Measurements from ENCODE around the gene RBMXL3.

- PRO-cap: no peak
Observed at GRCh38 chrX:110138136-110138647, 135.3 kb downstream of the TMEM164 start.

- PRO-cap: no peak
Observed at GRCh38 chrX:110478188-110478515, 42.5 kb upstream of the TDGF1P3 start.

DNA sequence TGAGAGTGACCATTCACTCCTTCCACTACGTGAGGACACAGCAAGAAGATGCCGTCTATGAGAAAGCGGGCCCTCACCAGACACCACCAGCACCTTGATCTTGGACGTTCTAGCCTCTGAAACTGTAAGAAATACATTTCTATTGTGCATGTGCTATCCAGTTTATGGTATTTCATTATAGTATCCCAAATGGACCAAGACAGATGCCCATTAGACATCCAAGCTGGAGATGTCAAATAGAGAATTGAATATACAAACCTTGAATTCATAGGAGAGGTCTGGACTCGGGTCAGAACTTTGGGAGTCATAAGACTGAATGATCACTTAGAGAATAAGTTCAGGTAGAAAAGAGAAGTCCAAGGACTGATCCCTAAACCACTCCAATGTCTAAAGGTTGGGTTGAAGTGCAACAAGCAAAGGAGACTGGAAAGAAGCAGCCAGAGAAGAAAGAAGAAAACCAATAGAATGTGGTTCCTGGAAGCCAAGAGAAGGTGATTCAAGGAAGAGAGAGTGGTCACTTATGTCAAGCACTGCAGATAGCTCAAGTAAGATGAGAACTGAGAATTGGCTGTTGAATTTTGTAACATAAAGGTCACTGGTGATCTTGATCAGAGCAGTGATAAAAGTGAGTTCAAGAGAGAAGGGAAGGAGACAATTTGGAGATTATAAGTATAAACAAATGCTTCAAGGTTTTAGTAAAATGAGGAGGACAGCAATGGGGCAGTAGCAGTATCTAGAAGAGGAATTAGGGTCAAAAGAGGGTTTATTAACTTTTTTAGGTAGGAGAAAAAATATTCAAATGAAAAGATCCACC is 97.9 kb upstream of the PAK3 start:
- PRO-cap: no peak

GRCh38 chrX:111400884-111401210 is 11.1 kb downstream of the DCX start:
- PRO-cap: no peak

DNA sequence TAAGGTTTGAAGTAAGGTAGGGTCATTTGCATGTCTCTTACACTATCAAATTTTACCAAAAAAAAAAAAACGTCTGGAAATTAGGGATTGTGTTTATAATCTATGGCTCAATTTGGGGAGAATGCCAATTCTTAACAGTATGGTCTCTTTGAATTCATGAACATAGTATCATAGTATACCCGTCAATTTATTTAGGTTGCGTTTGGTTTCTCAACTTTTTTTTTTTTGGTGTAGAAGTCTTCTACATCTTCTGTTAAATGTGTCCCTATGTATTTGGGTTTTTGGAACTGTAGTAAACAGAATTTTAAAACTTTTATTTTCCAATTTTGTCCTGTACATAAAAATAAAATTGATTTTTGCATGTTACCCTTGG is 68.5 kb downstream of the ALG13 start:
- PRO-cap: no peak

GRCh38 chrX:113970501-113970992 is 613.3 kb upstream of the HTR2C start:
- PRO-cap: no peak

DNA sequence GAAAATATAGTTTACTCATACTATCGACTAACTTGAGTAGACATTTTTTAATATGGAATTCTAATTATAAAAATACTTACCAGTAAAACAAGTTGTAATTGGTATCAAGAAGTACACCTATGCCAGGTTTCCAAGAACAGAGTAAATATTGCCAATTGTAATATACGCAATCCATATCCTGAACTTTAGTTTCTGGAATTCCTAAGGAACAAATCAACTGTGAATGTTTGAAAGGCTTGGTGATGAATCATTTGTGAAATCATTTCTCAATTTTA is 3.8 kb downstream of the IL13RA2 start:
- PRO-cap: no peak

DNA sequence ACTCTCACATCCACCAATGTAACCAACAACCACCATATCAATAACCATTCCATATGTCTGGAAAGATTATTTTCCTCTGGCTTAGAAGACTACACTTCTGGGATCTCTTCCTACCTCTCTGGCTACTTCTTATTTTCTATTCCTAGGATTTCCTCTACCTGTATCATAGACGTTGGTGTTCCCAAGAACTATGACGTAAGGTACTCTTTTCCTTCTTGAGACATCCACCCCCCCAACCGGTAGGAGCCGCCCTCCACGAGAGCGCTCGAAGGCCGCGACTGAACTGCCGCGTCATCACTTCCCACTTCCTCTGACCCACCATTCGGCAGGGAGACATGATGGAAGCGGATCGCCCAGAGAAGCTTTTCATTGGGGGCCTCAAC is at the start of gene RBMXL3:
RBMXL3 (plus strand) TSS at position 304 of the 383 bp plus-strand sequence.
- PRO-cap: no peak

DNA sequence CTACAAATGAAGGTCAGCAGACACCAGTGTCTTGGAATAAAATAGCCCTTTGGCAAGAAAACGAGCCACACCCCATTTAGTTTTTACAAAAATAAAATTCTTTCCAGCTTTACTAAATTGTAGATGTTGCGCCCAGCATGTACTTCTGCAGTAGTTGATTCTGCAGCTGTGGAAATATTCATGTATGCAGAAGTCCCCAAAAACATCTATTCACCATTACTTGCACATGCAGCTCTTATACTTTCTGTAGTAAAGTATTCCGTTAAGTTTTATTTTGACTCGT is 12.3 kb downstream of the PLS3 start:
- PRO-cap: no peak

DNA sequence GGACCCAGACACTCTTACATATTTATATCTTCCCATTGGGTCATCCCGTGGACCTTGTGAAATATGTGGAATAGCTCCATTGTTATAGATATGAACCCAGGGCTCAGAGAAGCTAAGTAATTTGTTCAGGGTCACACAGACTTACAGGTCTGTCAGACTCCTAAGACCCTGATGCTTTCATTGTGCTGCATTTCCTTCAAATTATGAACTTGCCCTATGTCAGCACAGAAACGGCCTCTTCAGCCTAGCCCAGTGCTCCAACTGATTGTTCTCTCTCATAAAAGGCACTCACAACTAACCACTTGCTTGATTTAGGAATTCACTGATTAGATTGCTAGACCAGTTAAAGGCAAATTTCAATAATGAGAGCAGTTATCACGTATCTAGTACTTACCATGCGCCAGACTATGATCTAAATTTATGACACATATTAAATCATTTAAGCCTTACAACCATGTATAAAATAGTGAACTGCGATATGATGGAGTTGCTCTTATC is 31.4 kb downstream of the PLS3 start:
- PRO-cap: no peak

DNA sequence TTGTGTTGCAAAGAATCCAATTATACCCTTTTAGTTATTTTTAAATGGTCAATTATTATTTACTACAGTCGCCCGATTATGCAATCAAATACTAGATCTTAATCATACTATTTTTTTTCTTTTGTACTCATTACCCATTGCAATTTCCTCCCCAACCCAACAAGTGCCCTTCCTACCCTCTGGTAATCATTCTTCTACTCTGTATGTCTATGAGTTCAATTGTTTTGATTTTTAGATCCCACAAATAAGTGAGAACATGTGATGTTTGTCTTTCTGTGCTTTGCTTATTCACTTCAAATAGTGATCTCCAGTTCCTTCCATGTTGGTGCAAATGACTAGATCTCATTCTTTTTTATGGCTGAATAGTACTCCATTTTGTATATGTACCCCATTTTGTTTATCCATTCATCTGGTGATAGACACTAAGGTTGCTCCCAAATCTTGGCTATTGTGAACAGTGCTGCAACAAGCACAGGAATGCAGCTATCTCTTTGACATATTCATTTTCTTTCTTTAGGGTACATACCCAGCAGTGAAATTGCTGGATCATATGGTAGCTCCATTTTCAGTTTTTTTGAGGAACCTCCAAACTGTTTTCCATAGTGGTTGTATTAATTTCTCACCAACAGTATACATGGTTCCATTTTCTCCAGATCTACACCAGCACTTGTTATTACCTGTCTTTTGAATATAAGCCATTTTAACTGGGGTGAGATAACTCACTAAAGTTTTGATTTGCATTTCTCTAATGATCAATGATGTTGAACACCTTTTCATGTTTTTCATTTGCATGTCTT is 241.3 kb upstream of the AGTR2 start:
- PRO-cap: no peak

- PRO-cap: no peak
Observed at GRCh38 chrX:115945889-115946681, 224.5 kb upstream of the AGTR2 start.

DNA sequence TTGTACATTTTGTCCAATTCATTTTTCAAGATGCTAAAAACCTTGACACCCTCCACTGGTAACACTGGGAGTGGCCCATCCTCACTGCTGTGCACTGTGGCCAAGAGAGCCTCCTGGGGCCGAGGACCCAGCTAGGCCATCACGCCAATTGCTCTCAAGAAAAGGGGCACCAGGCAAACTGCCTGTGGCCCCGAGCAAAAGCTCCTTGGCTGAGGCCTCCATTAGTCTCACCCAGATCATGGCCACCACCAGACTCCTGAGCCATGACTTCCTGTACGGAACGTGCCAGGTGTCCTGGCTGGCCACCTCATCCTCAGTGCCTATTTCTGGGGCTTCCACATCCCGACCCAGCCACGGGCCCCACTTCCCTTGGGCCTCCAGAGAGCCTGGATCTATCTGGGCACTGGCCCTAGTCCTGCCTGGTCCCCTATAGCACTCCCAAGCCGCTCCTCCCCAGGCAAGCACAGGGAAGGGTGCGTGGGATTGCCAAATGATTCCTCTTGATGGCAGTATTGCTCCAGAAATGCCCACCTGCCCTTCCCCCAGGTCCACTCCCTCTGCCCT is 212.7 kb upstream of the AGTR2 start:
- PRO-cap: no peak

- PRO-cap: no peak
Observed at GRCh38 chrX:115970549-115971216, 199.9 kb upstream of the AGTR2 start.

DNA sequence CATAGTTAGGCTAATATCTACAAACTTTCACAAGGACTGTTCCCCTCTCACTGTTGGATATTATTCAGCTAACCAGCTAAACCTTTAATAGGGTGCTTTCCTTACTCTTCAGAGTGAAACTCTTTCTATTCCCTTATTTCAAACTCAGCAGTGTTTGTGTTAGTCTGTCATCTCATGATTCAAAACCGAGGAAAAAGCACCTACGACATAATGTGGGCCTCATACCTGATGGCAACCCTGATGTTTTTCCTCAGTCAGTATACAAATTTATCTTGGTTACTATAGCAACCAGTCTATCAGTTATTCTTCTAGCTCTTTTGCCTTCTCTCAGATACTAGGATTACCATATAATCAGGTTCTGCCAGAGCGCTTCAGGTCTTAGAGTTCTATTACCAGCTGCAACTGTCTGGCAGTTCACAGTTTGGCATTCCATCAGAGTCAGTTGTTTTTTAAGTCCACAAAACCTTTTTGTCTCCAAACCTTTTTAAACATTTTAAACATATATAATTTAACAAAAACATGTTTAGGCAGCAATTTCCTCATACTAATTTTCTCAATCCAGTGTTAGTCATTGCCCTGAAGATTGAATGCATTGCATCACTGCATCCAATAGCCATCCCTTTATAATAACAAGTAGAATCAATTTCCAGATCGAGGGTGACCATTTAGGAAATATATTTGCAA is 7.3 kb downstream of the WDR44 start:
- PRO-cap: no peak

- PRO-cap: no peak
Observed at GRCh38 chrX:118436532-118437162, 59.0 kb upstream of the DOCK11 start.

GRCh38 chrX:118634246-118634894 is 93.0 kb upstream of the IL13RA1 start:
- PRO-cap: no peak

- PRO-cap: no peak
Observed at GRCh38 chrX:118768319-118768938, 41.0 kb downstream of the IL13RA1 start.

DNA sequence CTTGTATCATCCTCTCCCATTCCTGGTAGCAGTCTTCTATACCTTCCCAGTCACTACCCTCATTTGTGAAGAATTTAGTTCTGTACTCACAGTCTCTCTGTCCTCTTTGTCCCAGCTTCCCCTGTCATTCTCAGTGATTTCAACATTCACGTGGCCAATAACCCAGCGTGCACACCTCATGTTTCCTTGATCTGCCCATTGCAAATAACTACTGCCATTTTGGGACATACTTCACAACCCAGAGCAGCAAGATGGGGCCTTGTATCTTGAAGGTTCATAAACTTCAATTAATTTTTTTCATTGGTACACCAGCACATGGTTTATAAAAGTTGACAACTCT is 9.0 kb upstream of the SLC25A43 start:
- PRO-cap: no peak

GRCh38 chrX:119410685-119411069 is 11.5 kb downstream of the SLC25A43 start:
- PRO-cap: no peak